Cardiac ventricle fibroblast (primary cell): ENCODE results near the genes SMTNL1, OR1S2 and DTX4.

DNA sequence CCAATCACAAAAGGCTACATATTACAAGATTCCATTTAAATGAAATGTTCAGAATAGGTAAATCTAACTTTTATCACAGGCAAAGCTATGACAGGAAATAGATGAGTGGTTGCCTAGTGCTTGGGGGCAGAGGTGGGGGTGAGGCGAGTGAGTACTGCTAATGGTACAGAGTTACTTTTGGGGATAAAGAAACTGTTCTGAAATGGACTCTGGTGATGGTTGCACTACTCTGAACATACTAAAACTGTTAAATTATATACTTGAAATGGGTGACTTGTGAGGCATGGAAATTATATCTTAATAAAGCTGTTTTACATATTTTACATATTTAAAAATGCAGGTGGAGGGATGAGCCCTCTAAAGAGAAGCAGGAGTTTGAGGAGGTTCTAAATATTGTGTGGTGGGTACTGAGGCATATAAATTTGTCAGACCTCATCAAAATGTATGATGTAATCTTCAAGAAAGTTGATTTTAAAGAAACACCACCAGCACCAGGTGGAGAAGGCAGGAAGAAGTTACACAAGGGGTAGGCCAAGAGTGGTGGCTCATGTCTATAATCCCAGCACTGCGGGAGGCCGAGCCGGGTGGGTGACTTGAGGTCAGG is 3.6 kb downstream of the SLC43A1 start:
- RAMPAGE, long total RNA = no peak

DNA sequence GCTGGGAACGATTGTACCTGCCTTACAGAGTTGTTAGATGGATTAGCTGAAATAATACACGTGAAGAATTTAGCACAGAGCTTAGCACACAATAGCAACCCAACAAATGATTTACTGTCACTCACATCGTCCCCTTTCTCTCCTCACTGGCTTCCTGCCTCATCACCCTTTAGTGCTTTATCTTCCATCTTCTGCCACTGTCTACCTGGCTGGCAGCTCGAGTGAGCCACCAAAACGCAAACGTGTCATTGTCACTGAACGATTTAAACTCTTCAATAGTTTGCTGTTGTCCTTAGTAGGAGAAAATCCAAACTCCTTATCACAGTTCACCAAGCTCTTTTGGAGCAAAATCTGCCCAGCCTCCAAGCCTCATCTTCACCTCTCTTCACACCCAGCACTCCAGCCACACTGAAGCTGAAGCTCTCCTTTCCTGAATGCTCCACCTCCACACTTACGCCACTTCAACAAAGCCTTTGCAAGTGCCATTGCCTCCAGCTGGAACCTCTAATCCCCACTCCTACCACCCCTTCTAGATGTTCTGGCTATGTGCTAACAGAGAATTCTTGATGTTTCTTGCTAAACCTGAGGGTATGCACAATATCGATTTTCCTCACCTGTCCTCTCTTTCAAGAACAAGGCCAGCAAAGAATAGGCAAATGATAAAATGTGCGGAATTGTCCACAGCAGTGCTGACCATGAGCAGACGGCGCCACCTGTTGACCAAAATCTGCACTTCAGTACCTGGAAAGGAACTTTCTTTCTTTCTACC is 3.7 kb downstream of the TIMM10 start:
- RAMPAGE, long total RNA = no peak

DNA sequence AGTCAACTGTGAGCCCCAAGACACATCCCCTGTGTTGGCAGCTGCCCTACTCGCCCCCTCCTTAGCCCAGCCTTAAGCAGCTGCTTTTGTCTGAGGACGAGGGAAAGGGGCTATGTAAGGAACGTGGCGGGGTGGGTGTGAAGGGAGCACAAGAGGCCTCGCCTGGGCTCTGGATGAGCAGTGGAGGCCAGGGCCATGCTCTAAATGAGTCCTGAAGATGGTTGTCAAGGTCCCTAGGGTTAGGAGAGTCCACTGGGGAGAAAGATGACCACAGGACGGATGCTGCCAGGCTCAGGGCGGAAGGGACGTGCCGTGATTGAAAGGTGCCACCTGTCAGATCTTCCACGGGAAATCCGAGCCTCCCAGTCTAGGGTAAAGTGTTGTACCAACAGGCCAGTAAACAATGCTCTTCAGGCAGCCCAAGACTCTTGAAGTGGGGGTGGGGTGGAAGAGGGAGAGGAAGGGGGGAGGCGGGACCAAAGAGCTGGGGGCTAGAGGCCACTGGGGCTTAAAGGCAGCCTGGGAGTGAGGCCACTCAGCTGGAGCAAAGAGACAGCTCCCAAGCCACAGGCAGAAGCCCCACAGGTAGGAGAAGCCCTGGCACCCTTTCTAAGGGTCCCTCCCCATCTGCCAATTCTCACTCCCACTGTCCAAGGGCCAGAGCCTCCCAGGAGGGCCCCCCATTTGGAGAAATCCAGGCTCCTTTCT is at the start of gene SMTNL1:
Gene SMTNL1 (plus strand): TSS at position 538 of the 708 bp plus-strand sequence.
- RAMPAGE, long total RNA = no peak

GRCh38 chr11:57658019-57658361 is 428 bp downstream of the CLP1 start:
- RAMPAGE, long total RNA = no peak

DNA sequence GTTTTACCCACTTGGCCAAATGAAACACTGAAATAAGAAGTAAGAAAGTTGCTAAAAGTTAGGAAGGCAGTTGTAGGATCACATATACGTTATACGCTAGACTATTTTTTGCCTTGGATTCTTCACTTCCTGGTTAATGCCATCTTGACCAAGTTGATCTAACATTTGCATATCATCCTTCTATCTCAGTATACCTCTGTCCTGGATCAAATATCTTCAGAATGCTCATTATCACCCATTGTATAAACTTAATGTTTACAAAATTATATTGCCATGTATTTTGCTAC is 893 bp downstream of the ZDHHC5 start:
- RAMPAGE, long total RNA = no peak

DNA sequence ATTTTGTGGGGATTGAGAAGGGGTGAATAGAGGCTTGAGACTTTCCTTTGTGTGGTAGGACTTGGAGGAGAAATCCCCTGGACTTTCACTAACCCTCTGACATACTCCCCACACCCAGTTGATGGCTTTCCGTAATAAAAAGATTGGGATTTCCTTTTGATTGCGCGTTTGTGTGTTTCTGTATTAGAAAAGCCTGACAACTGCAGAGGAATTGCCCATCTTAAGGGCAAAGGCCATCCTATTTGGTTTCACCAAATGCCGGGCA is 545 bp upstream of the SELENOH start:
- RAMPAGE, long total RNA = no peak

- RAMPAGE, long total RNA = no peak
Observed at GRCh38 chr11:57741782-57742448, 624 bp downstream of the SELENOH start.

DNA sequence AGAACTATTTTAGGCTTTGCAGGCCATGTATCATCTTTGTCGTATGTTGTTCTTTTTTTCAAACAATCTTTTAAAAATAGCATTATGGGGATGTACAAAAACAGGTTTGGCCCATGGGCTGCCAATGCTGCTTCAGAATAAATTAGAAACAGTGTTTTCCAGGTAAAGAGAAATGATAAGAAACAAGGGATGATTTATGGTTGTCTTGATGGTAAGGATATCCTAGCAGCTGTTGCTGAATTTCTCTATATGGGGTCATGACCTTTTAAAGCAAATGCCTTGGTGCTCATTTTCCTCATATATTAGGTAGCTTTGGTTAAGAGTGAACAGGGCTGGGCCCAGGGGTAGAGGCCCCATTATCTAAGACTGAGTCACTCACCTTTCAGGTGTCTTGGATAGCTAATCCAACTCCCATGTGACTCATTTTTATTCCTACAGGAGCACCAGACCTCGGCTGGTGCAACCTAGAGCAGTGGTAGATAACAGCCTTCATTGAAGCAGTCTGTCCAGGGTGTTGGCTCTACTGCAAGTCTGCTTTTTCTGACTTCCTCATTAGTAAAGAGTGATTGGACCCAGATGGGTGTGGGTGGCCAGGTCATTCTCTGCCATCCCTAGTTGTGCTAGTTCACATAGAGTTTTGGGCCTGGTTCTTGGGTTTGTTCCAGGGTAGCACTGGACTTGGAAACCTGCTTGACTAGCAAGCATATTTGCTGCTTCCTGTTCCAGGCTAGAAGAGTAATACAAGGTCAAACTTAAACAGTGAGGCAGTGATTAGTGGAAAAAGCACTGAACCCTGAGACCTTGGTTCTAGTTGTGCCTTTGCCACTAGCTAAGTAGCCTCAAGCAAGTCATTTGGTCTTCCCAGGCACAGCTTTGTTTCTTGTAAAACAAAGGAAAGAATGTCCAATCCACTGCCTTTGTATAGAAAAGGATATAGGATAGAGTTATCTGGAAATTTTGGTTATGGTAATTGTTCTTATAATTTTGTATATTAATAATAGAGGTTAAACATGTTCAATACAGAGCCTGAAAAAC is 37.5 kb downstream of the CTNND1 start:
- RAMPAGE, long total RNA = no peak

DNA sequence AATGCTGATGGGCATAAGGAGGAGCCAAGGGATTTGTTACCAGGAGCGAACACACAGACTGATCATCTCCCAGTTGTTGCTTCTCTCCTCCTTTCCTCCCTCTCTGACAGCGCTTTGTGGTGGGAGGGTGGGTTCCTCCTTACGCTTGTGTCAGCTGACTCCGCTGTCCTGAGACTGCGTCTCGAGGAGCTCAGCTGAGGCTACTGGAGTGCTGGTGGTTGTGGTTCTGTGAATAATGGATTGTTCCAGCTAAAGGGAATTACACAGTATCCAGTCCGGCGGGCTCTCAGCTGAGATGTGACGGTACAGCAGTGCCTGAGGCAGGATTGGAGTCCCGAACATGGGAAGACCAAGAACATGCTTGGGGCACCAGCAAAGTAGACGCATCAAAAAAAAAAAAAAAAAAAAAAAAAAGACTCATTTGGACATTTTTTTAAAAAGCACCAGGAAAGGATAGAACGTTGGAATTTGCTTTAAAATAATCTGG is 113.4 kb downstream of the CTNND1 start:
- RAMPAGE, long total RNA = no peak

- RAMPAGE, long total RNA = no peak
Observed at GRCh38 chr11:58058282-58059256, 27.8 kb downstream of the OR6Q1 start.

DNA sequence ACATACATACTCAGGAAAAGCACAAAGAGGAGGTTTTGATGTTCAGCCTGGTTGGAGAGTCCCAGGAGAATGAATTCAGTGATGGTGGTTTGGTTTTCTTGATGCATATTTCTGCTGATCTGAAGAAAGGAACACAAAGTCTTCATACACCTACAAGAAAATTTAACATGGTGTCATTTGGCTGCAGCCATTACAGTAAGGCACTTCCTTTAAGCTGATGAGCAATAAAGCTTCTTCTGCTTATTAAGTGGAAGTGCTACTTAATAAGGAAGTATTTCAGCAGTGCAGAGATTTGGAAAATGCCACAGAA is at the start of gene OR1S2:
Gene OR1S2 (minus strand): TSS at position 107 of the 310 bp plus-strand sequence.
- RAMPAGE, long total RNA = no peak

GRCh38 chr11:58578655-58579047 is 212 bp upstream of the ZFP91 start:
- RAMPAGE, long total RNA = no peak

GRCh38 chr11:58592572-58593269 is 13.9 kb downstream of the ZFP91 start:
- RAMPAGE, long total RNA = no peak

GRCh38 chr11:58618113-58619113 is 4.1 kb upstream of the CNTF start:
- RAMPAGE, long total RNA = no peak

DNA sequence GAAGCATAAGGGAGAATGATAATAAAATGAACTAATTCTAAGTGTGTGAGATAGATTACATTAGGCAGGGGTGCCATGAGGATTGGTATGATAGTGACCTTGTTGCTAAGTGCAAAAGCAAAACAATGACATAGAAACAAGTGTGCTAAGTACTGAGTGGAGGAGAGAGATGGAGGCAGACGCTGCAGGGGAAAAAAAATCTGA is 229 bp upstream of the CNTF start:
- RAMPAGE, long total RNA = no peak

DNA sequence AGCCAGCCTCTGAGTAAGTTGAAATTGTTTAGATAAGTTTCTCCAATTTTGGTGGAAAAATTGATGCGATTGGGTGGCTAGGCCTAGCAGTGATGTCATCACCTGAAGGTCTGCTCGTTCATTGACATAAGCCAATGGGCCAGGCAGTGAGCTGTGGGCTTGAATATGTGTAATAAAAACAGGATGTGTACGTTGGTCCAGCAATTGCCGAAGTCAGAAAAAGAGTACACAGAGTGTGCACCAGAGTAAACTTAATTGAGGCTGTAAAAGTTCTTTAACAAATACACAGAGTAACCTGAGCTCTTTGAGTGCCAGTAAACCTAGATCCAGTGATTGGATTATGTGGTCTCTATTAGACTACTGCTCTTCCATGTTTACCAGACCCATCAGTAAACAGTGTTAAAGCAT is 13.1 kb upstream of the GLYATL1 start:
- RAMPAGE, long total RNA = no peak

DNA sequence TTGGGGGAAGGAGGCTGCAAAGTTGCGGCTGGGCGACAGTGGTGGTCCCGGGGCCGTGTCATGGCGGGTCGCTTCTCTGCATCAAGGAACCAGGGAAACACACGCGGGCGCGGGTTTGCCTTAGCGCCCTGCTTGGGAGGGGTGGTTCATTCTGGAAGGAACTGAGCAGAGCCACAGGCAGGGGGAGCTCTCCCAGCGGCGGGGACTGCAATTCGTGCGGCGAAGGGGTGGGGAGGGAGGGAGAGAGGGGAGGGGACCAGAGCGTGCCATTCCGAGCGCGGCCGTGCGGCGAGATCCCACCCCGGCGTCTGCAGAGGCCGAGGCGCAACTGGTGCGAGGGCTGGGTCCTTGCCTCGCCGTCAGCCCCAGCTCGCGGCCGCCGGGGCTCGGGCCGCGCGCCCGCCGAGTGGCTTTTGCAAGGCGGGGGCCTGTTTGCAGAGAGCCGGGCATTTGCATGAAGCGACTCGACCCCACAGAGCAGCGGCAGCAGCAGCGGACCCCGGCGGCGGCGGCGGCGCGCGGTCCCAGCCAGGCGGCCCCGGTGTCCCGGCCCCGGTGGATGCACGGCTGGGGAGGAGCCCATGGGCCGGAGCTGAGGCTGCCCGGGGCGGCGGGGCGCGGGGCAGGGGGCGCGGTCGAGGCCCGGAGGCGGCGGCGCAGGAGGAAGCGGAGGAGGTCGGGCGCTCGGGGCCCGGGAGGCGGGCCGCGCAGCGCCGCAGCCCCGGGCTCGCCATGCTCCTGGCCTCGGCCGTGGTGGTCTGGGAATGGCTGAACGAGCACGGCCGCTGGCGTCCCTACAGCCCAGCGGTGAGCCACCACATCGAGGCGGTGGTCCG is at the start of gene DTX4:
Gene DTX4 (plus strand): TSS at position 269 of the 836 bp plus-strand sequence.
- RAMPAGE, long total RNA = no peak

DNA sequence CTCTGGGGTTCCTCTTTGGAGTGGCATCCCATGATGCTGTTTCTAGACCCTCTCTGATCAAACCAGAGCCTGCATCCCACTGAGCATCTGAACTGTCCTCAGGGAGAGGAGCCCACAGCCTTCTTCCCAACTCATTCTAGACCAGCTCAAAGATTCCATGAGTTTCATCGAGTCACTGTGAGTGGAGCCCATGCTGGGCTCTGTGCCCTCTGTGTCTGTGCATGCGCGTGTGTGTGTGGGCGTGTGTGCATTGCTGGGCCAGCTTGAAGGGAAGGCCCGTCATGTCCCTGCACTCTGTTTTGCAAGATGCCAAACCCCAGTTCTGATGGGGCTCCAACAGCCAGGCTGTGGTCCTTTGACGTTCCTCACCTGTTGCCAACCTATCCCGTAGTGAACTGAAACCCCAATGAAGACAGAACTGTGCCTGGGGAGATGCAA is 7.1 kb downstream of the MPEG1 start:
- RAMPAGE, long total RNA = no peak

- RAMPAGE, long total RNA = no peak
Observed at GRCh38 chr11:59551436-59551567, 40.0 kb downstream of the OR4D9 start.

GRCh38 chr11:59603728-59604107 is 11.9 kb downstream of the OSBP start:
- RAMPAGE, long total RNA = no peak